Omental fat pad (tissue), 4 donors: ENCODE measurements around a stretch of chr3.

- PRO-cap, result no peak
- RAMPAGE, long total RNA, 4 experiments, result no peak in any of the 4 experiments
These were observed 140.5 kb downstream of the FNDC3B start for GRCh38 chr3:172179427-172180645.

DNA sequence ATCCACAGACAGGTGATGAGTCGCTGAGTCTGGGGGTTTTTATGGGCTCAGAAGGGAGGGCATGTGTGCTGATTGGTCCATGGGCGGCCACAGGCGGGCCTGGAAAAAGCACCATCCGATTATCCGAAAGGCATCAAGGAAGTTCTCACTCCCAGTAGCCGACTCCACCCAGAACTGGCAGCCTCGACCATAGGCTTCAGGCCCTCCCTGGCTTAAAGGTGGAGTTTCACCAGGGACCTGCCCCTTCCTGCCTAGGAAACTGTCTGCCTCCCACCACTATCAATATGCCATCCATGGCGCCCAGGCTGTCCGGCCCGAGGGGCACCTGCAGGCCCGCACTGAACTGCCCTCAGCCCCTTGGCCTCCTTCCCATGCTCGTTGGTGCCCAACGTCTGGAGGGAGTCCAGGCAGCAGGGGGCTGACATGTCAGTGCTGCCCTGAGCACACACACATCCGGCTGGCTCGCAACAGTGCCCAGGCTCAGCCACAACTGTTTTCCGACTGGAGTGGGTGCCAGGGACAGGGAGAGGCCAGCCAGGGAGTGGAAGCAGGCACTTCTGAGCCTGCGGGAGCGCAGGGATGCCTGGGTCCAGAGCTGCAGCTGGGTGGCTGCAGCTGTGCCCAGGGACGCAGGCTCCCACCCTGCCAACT lies 170.2 kb downstream of the FNDC3B start:
- PRO-cap, result no peak
- RAMPAGE, long total RNA, 4 experiments, result no peak in any of the 4 experiments

DNA sequence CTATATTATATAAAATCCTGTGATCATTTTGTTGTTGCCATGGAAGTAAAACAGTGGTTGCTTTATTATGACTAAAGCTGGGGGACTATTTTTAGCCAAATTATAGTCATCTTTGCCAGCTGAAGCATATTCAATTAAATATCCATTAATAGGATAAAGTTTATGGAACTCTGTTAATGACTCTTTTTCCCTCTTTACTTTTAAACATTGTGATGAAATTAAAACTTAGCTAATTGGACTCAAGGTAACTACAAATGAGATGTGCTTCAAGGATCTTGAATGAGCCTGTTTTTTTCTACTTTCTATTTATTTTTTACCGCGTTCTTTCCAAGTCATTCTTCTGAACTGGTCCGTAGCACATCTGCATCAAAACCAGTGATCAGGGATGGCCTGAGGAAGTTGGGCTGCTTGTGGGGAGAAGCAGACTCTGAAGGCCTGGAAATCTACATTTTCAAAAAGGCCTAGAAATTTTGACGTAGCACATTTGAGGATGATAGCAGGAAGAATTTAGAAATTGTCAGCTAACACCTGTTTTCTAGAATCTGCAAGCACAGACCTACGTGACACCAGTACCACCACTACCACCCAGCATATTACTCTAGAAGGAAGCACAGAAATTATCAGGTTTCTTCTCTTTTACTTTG lies 172.8 kb downstream of the FNDC3B start:
- PRO-cap, result no peak
- RAMPAGE, long total RNA, 4 experiments, result no peak in any of the 4 experiments

DNA sequence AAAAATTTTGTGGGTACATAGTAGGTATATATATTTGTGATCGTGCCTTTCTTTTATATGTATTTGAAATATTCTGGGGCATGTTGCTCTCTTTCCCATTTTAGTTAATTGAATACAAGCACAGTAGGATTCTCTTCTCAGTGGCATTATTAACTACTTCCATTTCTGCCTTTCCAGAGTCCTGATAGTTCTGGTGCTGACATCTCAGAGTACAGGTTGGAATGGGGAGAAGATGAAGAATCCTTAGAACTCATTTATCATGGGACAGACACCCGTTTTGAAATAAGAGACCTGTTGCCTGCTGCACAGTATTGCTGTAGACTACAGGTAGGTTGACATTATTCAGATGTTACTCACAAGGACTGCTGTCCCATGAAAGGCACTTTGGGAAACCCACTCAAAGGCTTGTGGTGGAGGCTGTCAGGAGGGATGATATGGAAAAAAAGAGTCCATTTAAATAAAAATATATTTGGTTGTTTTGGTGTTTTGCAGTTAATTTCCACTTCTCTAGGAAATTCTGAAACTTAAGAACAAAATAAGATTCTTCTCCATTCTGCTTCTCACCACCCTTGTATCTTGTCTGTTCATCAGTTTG lies 101.1 kb downstream of the GHSR start:
- PRO-cap, result no peak
- RAMPAGE, long total RNA, 4 experiments, result no peak in any of the 4 experiments

DNA sequence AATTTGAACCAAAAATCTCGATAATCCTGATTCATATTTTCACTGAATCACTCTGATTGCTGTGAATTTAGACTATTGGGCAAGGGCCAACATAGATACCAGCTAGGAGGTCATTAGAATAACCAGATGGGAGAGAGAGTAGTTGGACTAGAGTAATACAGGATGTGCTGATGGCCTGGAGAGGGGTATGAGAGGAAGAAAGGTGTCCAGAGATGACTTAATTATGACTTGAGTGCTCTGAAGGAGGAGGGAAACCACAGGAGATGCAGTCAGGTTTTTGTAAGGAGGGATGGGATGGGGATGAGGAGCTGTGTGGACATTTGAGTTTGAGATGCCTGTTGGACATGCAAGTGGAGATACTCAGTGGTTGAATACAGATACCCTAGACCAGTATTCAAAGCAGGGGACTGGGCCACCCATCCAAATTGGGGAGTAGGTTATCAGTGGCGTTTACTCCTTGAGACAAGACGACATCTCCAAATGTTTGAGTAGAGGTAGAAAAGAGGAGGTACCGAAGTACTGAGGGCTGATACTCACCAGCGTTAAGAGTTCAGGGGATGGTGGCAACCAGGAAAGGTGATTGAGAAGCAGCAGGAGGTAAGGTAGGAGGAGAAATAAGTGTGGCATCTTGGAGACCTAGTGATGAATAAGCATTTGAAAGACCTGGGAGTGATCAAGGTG lies 96.6 kb downstream of the GHSR start:
- PRO-cap, result no peak
- RAMPAGE, long total RNA, 4 experiments, result no peak in any of the 4 experiments

DNA sequence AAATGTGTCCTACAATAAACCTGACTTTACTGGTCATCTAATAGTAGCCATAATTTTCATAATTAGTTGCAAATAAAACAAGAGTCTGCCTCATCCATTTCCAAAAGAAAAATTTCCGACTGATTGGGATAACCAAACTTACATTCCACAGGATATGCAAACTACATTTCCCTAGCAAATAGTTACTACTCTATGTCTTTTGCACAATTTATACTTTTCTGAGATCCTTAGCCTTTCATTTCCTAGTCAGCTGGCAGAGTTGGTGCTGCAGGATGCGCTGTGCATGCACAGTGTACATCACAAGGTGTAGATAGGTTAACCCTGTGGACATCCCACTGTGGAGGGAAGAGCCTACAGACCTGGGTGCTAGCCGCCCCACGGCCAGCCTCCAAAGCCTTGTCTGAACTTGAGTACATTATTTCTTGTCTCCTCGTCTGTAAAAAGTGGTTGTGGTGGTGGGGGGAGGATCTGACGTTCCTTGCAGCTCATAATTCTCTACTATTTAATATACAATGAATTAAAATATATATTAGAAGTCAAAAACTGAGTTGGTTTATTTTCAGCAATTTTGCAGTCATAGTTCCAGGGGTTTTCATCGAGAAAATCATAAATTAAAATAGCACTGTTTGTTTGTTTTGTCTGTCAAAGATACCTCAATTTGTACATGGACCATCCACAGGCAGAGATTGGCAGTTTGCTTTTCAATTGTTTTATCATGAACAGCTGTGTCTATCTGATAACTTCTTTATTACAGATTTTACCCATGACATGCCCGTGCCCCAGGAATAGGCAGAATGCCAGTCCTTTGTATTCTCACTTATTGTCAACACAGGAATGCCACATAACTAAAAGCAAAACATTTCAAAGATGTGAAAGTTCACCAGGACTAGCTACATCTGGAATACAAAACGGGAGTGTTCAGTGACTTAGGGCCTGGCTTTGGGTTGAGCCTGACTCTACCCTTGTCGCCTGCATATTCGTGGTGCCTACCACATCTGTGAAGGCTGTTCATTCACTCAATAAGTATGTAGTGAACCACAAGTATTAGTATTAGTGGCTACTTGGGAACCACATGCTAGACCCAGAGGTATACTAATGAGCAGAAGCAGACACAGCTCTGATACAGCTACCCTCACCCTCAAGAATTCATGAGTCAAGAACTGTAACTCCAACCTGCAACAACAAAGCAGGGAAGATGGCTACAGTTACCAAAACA lies 3.2 kb downstream of the TNFSF10 start:
- PRO-cap, result no peak
- RAMPAGE, long total RNA, 4 experiments, result no peak in any of the 4 experiments

DNA sequence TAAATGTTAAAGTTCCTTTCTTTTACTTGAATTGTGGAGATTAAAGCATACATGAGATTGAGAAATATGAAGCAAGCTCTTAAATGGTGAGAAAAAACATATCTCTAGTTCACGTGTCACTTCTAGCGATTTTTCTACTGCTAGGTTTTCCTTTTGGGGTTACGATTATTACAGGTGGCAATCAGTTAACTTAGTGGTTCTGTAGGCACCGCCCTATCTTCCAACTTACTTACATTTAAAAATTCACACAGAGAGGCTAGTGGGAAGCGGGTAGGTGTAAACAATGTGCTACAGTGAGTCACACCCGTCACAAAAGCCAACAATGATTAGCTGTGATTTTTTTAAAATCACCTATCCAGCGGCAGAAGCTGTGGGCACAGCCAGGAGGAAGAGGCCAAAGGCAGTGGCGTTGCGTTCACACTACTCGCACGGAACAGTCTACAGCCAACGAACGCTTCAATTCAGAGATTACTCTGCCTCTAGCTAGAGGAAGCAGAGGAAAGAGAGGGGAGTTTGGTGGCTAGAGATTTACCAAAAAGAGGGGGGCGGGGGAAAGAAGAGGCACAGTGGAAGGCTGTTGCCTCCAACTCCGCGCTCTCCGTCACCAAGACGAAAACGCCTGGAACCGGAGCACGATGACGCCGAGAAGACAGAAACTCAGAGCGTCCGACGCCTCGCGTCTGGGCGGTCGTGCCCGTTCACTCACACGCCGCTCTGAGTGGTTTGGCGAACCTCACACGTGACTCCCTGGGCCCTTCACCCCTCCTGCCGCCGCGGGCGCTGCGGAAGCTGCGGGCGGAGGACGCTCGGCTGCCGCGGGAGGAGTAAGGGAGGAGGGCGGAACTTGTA lies 2.4 kb upstream of the NLGN1 start:
- PRO-cap, result no peak
- RAMPAGE, long total RNA, 4 experiments, result no peak in any of the 4 experiments

DNA sequence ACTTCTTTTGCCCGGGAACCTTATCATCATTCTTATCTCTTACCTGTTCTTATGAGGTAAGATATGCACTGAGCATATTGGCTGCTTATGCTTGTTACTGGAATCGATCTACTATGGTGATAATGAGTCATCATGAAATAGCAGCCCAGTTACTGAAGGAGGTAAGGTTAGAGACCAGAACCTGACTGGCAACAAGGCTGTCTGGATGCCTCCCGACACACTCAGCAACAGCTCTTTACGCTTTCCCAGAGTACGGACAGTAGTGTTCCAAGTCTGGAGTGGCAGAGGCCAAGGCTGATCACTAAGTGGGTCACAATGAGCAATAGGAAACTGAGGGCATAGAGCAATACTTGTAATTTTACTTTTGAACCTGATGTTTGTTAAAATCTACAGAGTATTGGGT lies 314.1 kb downstream of the NLGN1 start:
- PRO-cap, result no peak
- RAMPAGE, long total RNA, 4 experiments, result no peak in any of the 4 experiments

GRCh38 chr3:173911428-173911790 lies 513.9 kb downstream of the NLGN1 start:
- PRO-cap, result no peak
- RAMPAGE, long total RNA, 4 experiments, result no peak in any of the 4 experiments

DNA sequence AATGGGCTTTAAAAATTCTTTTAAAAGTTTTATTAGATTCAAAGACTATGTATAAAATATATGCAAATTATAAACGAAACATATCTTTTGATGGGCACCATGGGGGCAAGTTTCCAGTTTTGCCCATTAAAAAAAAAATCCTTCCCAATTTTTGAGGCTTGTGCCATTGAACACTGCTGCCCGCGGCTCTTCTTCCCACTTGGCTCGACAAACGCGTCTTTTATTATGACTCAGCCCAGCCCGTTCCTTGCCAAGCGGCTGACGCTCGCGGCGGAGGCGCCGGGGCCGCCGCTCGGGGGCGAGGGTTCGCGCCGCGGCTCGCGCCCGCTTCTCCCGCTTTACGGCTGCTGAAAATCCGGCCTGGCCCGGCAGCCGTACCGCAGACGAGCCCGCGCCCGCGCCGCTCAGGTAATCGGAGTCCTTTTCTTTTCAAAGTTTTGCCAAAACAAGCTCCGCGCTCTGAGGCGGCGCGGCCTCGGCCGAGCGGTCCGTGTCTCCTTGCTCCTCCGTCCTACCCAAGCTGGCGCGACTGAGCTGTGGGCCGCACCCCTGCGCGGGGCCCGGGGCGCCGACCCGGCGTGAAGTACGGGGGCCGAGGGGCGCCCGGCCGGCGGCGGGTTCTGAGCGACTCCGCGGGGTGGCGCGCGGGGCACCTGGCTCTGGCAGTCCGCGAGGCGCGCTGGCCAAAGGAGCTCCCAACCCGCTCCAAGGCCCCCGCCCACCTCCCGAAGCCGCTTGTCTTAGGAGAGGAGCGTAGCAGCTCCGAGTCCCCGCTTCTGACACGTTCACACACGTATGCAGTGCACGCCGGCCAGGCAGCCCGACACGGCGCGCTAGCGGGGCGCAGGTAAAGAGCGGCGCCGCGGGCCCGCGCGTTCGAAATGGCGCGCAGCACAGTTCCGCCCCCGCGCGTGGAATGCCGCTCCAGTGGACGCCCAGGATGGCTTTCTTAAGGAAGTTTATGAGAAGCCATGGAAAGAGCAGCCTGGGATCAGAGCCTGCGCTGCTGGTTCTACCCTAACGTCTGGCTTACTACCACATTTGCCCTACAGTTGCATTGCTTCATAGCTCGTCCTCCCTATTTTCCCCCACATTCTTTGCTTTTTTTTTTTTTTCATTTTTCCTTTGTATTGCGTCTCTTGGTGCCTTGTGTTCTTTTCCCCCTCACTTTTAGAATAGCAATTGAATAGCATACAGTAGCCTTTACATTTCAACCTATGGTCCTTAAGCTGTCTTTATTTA lies 418.1 kb upstream of the NAALADL2 start:
- PRO-cap, result unidirectional peak, minus-strand start at position 921 of the sequence
- RAMPAGE, long total RNA, 4 experiments, result no peak in any of the 4 experiments

- PRO-cap, result no peak
- RAMPAGE, long total RNA, 4 experiments, result no peak in any of the 4 experiments
These were observed 4.5 kb downstream of the NAALADL2 start for GRCh38 chr3:174863485-174864107.

- PRO-cap, result no peak
- RAMPAGE, long total RNA, 4 experiments, result no peak in any of the 4 experiments
These were observed 313.6 kb downstream of the TBL1XR1 start for GRCh38 chr3:176883805-176884004.

- PRO-cap, result no peak
- RAMPAGE, long total RNA, 4 experiments, result no peak in any of the 4 experiments
These were observed 258.3 kb downstream of the TBL1XR1 start for GRCh38 chr3:176939068-176939385.

DNA sequence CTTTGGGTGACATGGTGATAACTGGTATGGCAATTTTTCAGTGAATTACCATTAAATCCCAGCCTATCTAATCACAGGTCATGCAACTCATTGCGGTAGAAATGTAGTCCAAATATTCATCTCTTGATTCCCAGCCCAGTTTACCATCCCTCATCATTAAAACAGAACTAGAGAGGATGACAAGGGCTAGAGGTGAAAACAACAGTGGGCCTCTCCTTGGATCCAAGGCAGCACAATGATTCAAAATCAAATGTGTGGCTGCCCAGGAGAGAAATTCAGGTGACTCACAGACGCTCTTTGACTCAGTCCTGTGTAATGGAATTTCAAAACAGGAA lies 246.6 kb downstream of the TBL1XR1 start:
- PRO-cap, result no peak
- RAMPAGE, long total RNA, 4 experiments, result no peak in any of the 4 experiments

- PRO-cap, result no peak
- RAMPAGE, long total RNA, 4 experiments, result no peak in any of the 4 experiments
These were observed 172.5 kb downstream of the TBL1XR1 start for GRCh38 chr3:177024445-177025427.

- PRO-cap, result no peak
- RAMPAGE, long total RNA, 4 experiments, result no peak in any of the 4 experiments
These were observed 150.3 kb downstream of the TBL1XR1 start for GRCh38 chr3:177046709-177047662.

GRCh38 chr3:177144855-177145346 lies 52.4 kb downstream of the TBL1XR1 start:
- PRO-cap, result no peak
- RAMPAGE, long total RNA, 4 experiments, result no peak in any of the 4 experiments

DNA sequence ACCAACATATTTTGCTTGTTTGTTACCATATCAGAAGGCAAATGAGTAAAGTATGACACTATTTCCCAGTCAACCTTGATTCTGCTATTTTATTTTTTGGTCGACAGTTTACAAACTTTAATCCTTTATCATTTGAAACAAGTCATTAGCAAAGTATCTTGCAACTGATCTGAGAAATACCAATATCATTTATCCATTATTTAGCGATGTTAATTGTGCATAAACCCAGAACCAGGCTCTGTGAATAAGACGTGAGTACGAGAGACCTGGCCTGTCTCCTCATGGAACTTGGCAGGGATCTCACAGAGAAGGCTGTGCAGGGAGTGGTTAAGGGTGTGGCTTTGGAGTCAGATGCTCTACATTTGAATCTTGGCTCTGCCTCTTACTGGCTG lies 39.8 kb upstream of the TBL1XR1 start:
- PRO-cap, result no peak
- RAMPAGE, long total RNA, 4 experiments, result no peak in any of the 4 experiments

DNA sequence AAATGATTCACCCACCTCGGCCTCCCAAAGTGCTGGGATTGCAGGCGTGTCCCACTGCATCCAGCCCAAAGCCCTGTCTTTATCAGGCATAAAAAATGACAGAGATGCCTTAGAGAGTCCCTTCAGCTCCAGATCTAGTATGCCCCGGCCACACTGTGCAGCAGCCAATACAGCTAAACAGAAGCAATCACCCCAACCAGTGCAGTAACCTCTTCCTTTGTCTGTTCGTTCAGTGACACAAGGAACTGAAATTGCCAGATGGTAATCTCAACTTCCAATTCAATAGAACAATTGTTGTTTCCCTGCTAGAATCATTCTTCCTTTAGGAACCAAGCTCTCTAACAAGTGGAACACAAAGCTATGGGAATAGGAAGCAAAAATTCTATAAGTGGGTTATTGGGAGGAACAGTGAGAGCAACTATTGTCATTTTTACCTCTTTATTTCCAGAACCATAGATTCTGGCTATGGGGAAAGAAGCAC lies 128.0 kb upstream of the TBL1XR1 start:
- PRO-cap, result no peak
- RAMPAGE, long total RNA, 4 experiments, result no peak in any of the 4 experiments

DNA sequence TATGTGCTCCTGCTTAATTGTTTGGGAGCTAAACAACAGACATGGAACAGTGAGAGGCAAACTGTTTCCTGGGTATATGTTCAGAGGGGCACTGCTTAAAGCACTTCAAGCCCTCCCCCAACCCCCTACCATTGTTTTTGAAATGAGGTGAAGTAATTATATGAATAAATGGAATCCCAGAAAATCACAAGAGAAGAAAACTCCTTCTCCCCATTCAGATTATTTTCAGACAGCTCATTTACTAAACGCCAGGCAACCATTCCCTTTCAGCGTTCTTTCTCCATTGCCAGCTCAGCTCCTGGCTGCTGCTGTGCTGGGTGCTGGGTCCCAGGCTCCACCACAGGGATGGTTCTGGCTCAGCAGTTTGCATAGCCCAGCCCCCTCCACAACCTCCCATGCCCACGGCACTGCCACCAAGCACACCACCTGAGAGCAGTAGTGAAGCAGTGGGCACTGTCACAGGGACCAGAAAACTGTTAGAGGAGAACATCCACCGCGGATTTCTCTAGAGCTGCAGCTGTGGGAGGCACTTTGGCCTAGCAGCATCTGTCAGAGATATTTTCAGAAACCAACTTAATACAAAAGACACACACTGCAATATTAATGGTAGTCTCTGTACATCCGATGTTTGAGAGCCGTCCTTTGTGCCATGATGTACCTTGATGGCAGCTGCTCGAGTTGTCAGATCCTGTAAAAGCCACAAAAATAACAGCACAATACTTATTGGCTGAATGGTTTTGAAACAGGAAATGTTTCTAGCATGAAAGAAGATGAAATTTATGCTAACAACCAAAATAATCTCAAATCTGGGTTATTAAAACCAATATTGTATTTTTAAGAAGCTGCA lies 445.2 kb upstream of the TBL1XR1 start:
- PRO-cap, result no peak
- RAMPAGE, long total RNA, 4 experiments, result no peak in any of the 4 experiments